Pulmonary lymph node (tissue), 1 donor: ENCODE measurements around the genes TDRKH, HRNR, CRCT1, LCE4A, IVL, LORICRIN, S100A6 and S100A3.

DNA sequence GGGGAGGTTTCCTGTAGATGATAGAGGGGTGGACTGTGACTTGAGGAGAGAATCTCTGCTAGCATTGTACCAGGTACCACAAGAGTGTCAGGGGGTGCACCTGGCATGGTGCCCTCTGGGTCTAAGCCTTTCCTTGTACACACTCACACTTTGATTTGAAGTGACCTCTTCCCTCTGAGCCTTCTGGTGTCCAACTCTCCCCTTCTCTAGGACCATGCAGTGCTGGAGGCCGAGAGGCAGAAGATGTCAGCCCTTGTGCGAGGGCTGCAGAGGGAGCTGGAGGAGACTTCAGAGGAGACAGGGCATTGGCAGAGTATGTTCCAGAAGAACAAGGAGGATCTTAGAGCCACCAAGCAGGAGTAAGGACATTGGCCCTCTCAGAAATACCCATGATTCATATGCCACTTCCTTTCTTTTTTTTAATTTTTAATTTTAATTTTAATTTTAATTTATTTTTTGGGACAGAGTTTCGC, 14.3 kb downstream of the CGN start:
- PRO-cap: no peak

DNA sequence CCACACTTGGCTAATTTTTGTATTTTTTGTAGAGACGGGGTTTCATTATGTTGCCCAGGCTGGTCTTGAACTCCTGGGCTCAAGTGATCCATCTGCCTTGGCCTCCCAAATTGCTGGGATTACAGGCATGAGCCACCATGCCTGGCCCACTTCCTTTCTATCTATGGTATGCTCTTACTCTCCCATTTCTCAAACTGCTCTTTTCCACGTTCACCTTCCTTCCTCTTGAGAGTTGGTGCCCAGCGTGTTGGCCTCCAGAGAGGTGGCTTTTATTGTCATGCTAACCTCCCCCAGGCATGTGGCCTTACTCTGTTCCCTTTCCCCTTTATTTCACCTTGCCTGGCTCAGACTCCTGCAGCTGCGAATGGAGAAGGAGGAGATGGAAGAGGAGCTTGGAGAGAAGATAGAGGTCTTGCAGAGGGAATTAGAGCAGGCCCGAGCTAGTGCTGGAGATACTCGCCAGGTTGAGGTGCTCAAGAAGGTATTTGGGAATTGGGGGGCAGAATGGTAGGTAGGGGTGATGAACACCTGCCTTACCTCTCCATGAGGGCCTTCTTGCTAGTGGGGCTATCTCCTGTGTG, 13.4 kb upstream of the TUFT1 start:
- PRO-cap: no peak

DNA sequence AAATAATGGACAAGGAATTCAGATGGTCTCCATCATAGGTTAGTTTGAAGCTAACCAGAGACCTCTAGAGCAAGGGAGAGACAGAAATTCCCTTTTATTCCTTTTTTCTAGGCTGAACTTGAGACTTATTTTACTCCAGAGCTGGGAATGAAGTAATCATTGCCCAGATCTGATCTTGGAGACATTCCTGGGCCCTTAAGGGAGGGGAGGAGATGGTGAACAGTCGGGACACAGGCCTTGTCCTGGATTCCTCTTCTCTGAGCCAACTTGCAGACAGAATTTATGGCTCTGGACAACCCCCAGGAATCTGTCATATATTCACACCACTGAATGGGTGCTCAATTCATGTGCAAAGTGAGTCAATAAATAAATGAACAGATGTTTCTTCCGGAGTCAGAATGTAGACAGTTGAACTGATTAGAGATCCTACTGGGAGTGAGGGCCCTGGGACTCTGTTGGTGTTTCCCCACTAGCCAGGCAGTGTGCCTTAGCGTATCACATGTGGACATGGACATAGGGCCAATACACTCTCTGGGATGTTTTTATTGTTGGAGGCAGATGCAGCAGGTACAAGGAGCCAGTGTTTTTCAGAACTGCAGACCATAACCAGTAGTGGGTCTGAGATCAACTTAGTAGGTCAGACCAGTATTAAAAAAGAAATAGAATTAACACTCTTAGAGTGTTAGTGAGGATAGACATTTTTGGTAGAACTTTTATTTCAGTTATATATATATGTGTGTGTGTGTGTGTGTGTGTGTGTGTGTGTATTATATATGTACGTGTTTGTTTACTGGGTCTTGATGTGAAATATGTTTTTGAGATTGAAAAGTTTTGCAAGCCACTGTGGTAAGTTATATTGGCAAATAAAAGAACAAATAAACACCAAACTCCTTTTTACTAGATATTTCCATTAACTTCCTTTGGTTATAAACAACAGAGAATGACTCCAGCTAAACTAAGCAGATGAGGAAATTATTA, 2.8 kb downstream of the TUFT1 start:
- PRO-cap: no peak

DNA sequence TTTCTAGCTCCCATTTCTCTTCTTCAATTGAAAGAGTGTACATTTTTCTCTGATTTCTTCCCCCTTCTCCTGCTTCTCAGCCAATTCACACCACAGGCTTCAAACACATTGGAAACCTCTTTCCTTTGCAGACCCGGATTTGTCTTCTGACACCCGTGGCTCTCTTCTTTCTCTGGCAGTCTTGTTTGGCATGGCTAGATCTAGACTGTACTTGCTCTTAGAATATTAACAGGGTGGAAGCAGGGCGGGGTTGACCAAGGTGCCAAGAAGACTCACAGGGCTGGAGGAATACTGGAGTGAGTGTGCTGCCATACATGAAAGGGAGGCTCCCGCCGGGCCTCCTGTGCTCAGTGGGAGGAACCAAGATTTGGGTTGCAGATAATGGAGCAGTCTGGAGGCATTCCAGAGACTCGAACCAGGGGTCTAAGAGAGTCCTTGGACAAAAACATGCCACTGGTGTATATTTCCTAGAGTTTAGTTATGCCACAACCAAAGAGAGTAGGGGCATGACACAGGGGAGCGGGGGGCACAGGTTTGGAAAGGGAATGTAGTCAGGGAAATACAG, 27.6 kb upstream of the SNX27 start:
- PRO-cap: no peak

DNA sequence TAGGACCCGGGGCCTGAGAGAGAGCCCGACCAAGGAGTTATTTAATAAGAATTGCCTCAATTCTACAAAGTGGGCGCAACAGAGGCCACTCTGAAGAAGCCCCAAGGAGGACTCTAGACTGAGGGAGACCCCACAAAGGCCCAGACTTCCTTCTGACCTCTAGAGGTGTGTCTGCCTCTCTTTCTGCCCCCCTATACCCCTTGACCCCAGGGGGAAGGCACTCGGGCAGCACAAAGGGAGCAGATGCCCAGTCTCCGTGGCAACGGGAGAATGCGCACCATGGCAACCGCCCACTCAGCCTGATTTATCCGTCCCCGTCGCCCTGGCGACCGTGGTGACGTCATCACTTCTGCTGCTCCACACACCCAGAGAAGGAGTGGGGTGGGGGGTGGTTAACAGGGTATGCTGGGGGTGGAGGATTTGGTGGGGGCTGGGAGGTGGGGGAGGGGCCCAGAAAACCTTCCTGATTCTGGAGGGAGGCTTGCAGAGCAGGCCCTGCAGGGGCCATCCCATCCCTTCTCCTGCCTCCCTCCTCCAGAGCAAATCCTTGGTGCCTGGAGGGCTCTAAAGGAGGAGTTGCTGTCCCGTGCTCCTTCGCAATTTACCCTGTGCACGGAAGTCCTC, 6.4 kb downstream of the CELF3 start:
- PRO-cap: no peak

GRCh38 chr1:151759650-151760305, 3.5 kb downstream of the MRPL9 start:
- PRO-cap: no peak

GRCh38 chr1:151778534-151779147, 11.7 kb downstream of the TDRKH start:
- PRO-cap: no peak

- PRO-cap: bidirectional peak, plus-strand start at chr1:151790856, minus-strand start at chr1:151790488
Observed at GRCh38 chr1:151790322-151790612, at the start of gene TDRKH. Gene TDRKH (minus strand): TSS chr1:151790500.

DNA sequence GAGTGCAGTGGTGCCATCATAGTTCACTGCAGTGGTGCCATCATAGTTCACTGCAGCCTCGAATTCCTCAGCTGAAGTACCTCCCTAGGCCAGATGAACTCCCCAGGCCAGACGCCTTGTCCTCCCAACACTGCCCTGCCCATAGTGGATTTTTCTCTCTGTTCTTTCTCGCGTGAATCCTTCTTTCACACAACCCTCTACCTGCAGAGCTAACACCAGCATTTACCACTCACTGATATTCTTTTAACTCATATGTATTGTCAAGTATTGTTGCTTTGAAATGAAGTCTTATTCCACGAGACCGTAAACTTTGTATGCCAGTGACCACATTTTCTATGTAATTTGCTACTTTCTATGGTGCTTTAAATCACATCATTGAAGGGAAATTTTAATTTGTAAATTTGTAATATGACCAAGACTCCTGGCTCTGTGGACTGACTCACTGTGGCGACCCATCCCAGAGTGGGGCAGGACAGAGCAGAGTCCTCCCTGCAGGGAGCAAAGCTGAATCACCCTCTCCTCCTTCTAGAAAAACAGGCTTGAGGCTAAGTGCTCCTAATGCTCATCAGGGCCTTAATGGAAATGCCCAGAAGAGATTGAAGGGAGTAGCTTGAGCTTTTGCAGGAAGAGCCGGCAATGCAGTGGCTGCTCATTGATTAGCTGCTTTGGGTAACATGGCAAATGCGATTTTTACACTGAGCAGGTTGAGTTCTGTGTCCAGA, 17.0 kb downstream of the S100A10 start:
- PRO-cap: no peak

- PRO-cap: no peak
Observed at GRCh38 chr1:152031299-152032308, 5.2 kb downstream of the S100A11 start.

DNA sequence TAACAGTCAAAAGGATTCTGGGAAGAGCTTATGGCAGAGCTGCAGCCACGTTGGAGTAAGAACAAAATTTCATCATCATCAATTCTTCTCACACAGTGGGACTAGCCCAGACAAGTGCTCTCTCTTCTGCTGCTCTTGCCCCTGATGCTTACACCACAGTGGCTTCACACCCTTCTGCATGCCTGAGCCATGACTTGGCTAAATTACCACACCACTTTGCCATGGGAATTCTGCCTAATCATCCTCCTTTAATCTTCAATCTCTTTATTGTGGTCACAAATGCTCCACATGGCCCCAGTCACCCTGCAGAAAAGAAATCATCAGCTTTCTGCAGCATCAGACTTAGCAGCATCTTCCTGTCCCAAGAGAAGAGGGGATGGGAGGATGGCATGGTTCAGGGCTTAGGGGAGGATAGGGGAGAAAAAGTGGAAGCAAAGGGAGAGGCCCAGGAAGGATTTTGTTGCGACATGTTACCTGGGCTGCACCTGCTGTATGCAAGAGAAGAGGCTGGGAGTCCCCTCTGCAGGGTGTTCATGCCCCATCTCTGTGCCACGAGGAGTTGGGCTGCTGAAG, 8.9 kb upstream of the RPTN start:
- PRO-cap: no peak

GRCh38 chr1:152224135-152224485, at the start of gene HRNR:
Gene HRNR (minus strand): TSS chr1:152224193.
- PRO-cap: no peak

GRCh38 chr1:152514231-152515115, at the start of gene CRCT1:
Gene CRCT1 (plus strand): TSS chr1:152514482.
- PRO-cap: no peak

GRCh38 chr1:152707710-152708201, at the start of gene LCE4A:
Gene LCE4A (plus strand): TSS chr1:152708160.
- PRO-cap: no peak

DNA sequence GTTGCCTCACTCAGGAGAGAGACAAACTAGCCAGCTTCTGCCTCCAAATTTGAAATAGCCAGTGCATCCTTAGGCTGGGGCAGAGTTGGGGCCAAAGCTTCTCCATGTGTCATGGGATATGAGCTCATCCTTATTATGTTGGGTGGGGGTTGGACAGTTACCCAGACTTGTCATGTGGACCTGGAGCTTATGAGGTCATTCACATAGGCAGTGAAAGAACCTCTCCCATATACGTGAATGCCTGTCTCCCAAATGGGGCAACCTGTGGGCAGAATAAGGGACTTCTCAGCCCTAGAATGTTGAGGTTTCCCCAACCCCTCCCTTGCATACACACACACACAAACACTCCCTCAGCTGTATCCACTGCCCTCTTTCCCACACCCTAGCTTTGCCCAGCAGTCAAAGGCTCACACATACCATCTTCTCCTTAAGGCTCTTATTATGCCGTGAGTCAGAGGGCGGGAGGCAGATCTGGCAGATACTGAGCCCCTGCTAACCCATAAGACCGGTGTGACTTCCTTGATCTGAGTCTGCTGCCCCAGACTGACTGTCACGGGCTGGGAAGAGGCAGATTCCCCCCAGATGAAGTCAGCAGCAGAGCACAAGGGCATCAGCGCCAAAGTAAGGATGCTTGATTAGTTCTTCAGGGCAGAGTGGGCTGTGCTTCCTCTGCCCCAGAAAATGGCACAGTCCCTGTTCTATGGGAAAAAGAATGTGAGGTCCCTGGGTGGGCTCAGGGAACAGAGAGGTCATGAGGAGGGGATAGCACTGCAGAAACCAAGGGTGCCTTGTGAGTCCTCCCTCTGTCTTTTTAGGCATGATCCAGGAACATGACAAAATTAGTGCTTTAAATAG, 2.1 kb upstream of the IVL start:
- PRO-cap: no peak

GRCh38 chr1:152908064-152908726, at the start of gene IVL:
Gene IVL (plus strand): TSS chr1:152908546.
- PRO-cap: no peak

GRCh38 chr1:153259557-153260087, at the start of gene LORICRIN:
Gene LORICRIN (plus strand): TSS chr1:153259687.
- PRO-cap: no peak

GRCh38 chr1:153312519-153312826, 279 bp downstream of the PGLYRP3 start:
- PRO-cap: no peak

DNA sequence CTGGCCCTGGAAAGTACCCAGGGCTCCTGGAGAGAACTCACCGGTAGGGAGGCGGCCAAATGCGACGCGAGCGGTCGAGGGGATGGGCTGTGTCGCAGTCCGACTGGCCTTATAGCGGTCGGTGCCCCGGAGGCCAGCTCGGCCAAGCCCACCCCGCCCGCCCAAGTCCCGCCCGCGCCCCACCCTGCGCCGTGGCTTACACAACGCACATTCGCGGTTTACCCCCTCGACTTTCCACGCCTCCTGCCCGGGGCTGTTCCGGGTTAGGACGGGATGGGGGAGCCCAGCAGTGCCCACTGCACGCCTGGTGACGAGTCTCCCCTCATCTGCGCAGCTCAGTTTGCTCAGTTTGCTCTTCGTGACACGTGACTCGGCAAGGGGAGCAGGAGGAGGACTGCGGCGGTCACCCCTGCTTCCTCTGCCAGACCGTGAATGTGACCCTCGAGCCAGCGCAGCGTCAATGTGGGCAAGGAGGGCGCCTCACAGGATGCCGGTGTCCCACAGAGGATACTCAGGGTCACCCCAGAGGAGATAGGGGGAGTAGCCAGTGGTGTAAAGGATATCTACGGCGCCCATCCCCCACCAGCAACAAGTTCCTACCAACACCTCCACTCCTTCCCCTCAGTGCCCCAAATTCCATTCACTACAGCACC, at the start of gene S100A6:
Gene S100A6 (minus strand): TSS at position 84 of the 653 bp plus-strand sequence.
- PRO-cap: bidirectional peak, plus-strand start at position 266 of the sequence, minus-strand start at position 105 of the sequence; bidirectional peak, plus-strand start at position 376 of the sequence, minus-strand start at position 337 of the sequence

DNA sequence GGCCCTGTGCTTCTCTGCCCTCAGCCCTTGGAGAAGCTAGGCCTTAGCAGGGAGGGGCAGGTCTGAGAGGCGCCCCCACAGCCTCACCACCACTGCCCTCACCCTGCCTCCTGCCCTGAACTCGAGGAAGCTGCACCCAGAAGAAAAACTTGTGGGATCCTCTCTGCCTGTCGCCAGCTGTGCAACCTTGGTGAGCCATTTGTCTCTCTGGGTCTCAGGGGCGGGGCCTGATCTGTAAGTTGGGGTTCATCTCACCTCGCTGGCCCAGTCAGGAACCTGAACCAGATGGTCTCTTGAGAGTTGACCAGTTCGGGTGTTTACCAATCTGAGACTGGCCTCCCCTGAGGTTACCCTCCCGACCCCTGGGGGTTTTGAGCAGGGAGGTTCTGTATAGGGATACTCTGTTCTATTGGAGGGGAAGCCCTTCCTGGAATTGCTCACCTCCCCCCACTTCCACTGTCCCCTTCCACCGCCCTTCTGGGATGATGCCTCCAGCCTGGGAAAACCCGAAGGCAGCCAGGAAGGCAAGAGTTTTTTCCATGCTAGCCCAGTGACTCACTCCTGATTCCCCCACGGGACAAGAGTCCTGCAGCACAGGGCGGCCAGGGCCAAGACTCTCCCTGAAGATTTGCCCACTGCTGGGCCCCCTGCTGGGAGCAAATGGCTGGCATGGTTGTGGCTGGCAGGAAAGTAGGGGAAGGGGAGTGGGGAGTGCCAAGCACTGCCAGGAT, at the start of gene S100A3:
Gene S100A3 (minus strand): TSS at position 333 of the 731 bp plus-strand sequence.
- PRO-cap: no peak